OCI-LY7 (cell line): Measurements from ENCODE around the gene NPFFR1.

DNA sequence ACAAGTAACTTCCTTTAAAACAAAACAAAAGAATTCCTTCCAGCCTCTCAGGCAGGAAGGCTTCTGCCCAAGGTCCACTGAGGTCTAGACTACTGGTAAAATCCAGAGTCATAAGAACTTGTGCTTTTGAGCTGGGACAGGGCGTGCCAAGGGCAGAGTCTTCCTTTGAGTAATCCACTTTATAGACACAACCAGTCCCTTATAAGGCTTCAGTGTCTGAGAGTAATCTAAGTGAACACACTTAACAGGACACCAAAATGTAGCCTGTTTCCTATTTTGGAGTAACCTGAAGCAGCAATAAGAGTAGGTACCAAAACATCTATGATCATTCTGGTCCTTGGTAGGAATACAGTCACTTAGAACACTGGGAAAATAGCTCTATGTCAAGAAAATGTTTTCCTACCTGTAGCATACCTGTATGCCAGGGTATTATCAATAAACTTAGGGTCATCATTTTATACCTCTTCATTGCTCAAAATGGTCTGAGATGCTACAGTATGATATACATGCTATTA is 5.2 kb downstream of the PPA1 start:
- PRO-cap: no peak
- RAMPAGE, long total RNA: no peak

DNA sequence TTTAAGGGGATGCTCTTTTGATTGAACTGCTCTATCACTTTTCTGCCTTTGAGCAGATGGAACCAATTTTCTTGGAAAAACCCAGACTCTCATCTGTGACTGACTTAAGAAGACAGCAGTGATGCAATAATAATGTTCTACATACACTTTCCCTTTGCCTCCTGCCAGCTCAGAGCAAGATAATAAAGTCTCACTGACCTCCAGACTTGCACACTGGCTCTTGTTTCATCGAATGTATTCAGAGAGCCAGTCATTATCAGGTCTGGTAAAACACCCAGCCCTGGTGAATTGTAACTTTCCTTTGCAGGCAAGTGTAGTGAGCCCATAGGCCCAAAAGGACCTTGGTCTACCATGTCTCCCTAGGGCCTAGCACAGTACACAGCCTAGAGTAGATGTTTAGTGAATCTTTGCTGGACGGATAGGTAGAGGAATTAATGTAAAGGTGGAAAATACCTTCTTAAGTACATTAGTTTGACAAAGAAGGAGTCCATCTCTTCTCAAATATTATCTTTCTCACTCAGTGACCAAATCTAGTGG is 1.9 kb upstream of the PPA1 start:
- PRO-cap: no peak
- RAMPAGE, long total RNA: no peak

GRCh38 chr10:70283631-70284036 is at the start of gene NPFFR1:
Gene NPFFR1 (minus strand): TSS chr10:70284004.
- PRO-cap: no peak
- RAMPAGE, long total RNA: no peak

DNA sequence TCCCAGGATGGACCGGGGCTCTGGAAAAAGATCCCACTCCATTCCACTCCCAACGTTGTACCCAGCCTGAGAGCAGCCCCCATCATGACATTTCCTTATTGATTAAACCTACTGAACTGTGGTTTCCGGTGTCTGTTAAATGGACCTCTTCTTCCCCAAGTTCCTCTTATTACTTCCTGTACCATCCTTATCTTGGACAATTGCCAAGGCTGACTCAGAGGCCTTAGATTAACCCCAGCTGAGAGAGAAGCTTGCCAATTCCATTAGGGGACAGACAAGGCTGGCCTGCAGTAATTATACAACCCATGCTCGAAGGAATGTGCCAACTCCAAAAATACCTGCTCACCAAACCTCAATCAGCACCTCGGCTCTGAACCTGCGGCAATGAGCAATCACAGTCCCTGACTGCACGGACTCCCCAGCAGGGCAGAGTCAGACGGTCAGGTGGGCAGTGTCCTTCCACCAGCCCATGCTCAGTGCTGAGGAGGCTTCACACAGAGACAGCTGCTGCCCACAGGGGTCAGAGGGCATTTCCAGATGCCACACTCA is 48.0 kb upstream of the NPFFR1 start:
- PRO-cap: no peak
- RAMPAGE, long total RNA: no peak

GRCh38 chr10:70459324-70459603 is 17.8 kb upstream of the NODAL start:
- PRO-cap: no peak
- RAMPAGE, long total RNA: no peak

DNA sequence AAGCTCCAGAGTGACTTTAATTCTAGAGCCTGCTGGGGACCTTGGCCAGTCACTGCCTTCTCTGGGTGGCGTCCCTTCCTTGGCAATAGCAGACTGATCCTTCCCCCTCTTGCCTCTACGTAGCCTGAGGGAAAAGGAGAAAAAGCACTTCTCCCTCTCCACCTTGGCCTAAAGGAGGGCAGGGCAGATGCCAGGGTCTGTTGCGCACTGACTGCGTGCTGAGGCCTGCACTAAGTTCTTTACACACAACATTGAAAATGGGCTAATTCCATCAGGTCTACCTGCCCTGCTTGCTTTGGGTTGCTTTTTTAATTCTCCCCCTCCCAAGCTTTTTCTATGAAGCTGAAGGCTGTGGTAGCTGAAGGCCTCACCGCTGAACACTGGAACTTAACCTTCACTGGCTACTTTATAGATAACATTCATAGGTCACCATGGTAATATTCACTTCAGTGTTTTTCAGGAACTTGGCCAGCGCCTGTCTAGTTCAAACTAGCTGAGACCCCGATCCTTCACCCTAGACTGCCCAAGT is 28.9 kb downstream of the PRF1 start:
- PRO-cap: no peak
- RAMPAGE, long total RNA: no peak

- PRO-cap: no peak
- RAMPAGE, long total RNA: no peak
Observed at GRCh38 chr10:70699326-70700125, 27.2 kb downstream of the ADAMTS14 start.

GRCh38 chr10:70761018-70761899 is 23.9 kb downstream of the TBATA start:
- PRO-cap: no peak
- RAMPAGE, long total RNA: no peak

DNA sequence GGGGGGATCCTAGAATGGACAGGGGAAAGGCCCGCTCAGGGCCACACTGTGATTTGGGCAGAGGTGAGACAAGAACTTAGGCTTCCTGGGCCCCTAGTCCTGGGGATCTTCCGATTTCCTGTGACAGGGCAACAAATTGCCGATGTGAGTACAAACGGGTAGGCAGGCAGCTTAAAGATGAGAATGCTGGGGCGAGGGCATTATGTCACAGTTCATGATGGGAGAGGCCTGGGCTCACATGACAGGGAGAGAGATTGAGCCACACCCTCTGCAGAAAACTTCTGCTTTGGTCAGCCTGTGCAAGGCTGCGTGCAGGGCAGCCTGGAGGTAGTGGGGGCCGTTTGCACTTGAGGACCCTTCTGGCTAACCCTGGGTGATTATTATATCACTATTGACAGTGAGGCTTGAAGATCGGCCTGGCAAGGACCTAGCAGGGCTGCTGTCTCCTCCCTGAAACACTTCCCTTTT is 5.2 kb downstream of the TBATA start:
- PRO-cap: no peak
- RAMPAGE, long total RNA: no peak

- PRO-cap: no peak
- RAMPAGE, long total RNA: no peak
Observed at GRCh38 chr10:70886449-70886996, 1.8 kb downstream of the PCBD1 start.

- PRO-cap: no peak
- RAMPAGE, long total RNA: no peak
Observed at GRCh38 chr10:71013988-71014442, 125.7 kb upstream of the PCBD1 start.

DNA sequence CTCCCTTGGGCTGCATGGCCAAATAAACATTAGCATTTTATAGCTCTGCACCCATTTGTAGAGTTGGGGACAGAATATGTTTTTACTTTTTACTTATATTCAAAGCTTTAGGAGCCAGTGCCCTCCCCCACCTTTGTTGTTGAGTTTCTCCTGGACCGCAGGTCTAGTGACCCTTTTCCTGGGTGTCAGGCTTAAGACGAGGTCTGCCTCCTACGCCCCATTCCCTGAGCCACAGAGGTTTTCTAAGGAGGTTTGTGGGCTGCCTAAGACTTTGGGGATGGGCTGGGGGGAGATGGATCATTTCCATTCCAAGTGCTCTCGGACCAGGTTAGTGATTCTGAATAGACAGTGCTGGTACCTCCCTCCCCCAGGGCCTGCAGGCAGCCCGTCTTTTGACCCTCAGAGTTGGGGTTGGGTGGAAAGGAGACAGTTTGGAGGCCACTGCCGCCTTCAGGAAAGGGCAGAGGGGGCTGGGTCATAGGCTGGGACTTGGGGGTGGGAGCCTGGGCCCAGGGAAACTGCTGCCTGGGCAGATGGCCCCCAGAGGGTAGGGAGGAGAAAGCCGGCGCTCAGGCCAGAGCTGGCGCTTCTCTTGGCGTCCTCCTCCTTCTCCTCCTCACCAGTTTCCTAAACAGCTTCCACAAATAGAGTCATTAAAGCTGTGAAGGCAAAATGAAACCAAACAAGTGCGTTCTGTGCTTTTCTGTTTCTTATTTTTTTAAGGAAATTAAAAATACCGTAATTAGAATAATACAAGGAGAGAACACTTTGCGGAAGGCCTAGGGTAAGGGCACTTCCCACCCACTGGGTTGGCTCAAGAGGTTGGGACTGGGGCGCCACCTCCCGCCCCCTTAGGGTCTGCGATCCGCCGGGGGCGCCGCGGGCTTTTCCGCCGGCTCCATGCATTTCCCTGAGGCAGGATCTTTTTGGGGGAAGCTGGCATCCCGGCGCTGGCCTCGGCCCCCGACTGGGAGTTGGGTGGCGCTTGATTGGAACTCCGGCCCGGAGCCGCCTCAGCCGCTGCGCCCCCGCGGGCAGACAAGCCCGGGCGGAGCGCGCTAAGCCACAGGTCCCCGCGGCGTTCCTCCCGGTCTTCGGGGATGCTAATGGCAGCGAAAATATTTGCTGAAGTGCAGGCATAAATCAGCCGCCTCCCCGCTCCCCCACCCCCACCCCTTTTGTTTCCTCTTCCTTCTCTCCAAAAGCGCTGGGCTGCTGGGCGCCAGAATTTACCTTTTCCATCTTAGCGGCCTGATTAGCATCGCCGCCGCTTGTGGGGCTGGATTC is 4.6 kb downstream of the UNC5B start:
- PRO-cap: no peak
- RAMPAGE, long total RNA: no peak

GRCh38 chr10:71300108-71300585 is 18.9 kb upstream of the SLC29A3 start:
- PRO-cap: no peak
- RAMPAGE, long total RNA: no peak

- PRO-cap: no peak
- RAMPAGE, long total RNA: no peak
Observed at GRCh38 chr10:71340085-71340653, 21.1 kb downstream of the SLC29A3 start.

GRCh38 chr10:71397070-71397315 is 273 bp downstream of the CDH23 start:
- PRO-cap: no peak
- RAMPAGE, long total RNA: no peak

DNA sequence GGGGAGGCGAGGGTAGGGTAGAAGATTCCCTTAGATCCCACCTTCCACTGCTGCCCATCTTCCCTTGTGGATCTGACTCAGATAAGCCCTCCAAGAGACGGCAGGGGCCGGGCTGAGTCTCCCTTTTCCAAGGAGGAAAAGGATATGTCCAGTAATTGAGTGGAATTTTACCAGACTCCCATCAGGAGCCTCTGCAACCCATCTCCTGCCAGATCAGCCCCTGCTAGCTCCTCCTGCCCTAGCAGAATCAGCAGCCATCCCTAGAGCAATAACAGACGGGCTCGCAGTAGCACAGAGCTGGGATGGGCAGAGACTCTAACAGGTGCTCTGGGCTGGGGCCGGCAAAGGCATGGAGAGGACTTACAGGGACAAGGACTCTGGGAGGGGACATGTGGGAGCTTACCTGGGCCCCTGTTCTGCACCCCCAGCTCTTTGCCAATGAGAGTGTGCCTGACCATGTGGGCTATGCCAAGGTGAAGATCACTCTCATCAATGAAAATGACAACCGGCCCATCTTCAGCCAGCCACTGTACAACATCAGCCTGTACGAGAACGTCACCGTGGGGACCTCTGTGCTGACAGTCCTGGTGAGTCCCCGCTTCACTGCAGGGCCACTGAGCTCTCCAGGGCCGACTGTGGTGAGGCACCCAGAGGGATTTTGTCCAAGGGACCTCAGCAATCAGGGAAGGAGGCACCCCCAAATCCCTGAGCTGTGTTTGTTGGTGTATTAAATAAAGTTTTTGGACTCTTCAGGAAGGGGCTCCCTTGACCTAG is 73.4 kb downstream of the C10orf105 start:
- PRO-cap: no peak
- RAMPAGE, long total RNA: no peak

DNA sequence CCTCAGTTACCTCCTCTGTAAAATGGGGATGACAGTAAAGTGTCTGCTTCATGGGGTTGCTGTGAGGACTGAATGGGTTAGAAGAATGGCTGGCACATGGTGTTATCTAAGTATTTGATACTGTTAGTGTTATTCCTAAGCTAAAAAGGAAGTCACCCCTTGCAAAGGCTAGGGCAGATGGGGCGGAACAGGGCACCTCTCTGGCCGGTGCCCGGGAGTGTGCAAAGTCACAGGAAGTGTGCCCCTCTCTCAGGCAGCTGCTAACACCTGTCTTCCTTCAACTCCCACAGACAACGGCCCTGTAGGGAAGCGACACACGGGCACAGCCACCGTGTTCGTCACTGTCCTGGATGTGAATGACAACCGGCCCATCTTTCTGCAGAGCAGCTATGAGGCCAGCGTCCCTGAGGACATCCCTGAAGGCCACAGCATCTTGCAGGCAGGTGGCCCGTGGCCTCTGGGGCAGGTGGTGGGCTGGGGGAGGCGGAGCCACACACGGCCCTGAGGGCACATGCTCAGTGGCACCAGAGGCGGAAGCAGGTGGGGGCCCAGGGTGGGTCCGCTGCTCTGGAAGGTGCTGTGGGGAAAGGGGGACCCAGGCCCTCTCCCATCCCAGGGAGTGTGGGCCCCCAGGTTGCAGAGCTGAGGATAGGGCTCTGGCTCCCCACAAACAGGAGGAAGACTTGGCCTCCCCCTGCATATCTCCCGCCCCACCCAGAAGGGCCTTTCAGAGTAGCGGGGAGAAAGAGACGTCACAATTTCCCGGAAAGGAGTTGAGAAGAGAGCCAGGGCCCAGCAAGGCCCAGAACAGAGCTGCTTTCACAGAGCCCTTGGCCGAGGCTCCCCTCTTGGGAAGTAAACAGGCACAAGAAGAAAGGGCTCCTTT is 7.0 kb downstream of the C10orf105 start:
- PRO-cap: bidirectional peak, plus-strand start at position 289 of the sequence, minus-strand start at position 282 of the sequence; bidirectional peak, plus-strand start at position 755 of the sequence, minus-strand start at position 459 of the sequence
- RAMPAGE, long total RNA: no peak

- PRO-cap: no peak
- RAMPAGE, long total RNA: no peak
Observed at GRCh38 chr10:71741158-71741708, 21.7 kb upstream of the C10orf105 start.

DNA sequence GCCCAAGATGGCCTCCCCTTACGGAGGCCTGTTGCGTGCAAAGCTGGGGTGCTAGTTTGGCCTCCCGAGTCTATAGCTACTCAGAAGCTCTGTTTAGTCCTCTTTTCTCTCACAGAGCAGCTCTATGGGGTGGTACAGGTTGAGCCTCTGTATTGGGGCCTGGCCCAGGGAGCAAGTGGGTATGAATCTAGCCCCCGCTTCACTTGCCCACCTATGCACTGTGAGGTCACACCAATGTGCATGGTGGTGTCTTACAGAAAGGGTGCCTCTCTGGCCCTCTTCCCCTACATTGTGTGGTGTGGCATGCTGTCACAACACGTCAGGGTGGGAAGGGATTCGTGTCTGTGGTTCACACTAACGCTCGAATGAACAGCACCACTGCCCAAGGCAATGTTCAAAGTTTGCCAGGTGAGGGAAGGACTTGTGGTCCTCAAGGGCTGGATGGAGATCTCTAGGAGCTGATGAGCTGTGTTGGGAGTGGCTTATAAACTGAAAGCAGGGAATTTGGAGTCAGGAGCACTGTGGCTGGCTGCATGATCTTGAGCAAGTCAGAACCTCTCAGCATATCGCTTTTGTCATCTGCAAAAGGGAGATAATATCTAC is 22.6 kb upstream of the C10orf105 start:
- PRO-cap: no peak
- RAMPAGE, long total RNA: no peak

DNA sequence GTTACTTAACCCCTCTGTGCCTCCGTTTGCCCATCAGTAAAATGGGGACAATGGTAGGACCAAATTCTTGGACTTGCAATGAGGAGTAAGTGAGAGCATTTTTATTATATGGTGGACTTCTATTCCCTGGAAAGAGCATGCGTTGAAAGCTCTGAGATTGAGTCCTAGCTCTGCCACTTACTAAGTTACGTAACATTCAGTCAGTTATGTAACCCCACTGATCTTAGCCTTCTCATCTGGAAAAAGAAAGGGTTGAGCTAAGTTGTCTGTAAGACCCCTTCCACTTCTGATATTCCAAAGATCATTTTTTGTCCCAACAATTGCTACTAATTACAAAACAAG is 18.7 kb downstream of the VSIR start:
- PRO-cap: no peak
- RAMPAGE, long total RNA: no peak